Measurements from ENCODE around the genes SLIT3 and RANBP17.

DNA sequence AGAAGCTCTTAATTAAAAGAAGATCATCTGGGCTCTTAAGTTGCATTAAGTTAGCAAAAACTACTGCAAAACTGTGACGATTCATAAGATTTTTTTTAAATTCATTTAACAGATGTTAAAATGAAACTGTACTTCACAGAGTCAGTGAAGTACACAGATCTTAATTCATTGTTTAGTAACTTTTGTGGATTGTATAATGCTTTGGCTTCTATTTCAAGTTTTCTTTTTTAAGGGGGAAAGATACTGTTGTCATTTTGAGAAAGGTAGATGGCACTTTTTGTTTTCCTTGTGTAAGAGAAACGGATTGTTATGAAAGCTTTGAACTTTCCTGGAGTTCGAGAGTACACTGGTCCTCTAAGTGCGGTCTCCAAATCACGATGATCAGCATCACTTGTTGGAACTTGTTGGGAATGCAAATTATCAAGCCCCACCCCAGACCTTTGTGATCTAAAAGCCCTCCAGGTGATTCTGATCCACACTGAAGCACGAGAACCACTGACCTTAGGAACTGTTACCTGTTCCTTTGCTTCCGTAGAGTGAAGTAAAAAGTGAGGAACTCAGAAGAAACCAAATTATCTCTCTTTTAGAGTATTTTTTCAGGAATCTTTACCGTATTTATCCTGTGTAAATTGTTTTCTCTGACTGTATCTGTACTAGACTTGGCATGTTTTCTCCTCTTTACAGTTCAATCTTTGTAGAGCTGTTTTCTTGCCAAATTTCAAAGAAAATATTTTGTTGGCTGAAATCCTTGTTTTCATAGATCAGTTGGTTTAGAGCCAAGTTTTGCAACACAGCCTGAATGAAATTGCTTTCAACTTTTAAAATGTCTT lies 3.9 kb downstream of the MAT2B start:
- PRO-cap: no peak

- PRO-cap: no peak
Observed at GRCh38 chr5:163914927-163915405, 409.5 kb downstream of the MAT2B start.

- PRO-cap: no peak
Observed at GRCh38 chr5:163916242-163916950, 411.0 kb downstream of the MAT2B start.

- PRO-cap: no peak
Observed at GRCh38 chr5:168301804-168302478, 10.5 kb downstream of the WWC1 start.

- PRO-cap: no peak
Observed at GRCh38 chr5:168370826-168371649, 79.6 kb downstream of the WWC1 start.

- PRO-cap: no peak
Observed at GRCh38 chr5:168401736-168402582, 84.3 kb upstream of the RARS1 start.

DNA sequence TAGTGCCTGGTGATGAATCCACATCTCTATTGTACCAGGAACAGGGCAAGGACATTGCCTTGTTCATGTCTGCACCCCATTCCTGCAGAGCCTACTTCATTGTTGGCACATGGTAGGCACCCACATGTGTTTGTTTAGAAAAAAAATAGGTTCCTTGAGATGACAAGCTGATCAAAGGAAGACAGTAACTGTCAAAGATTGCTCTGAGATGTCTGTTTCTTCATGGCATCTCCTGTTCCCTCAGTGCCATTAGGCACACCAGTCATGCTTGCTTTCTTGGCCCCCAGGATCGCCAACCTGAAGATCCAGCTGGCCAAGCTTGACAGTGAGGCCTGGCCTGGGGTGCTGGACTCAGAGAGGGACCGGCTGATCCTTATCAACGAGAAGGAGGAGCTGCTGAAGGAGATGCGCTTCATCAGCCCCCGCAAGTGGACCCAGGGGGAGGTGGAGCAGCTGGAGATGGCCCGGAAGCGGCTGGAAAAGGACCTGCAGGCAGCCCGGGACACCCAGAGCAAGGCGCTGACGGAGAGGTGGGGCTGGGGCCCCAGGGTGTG lies 72.1 kb upstream of the RARS1 start:
- PRO-cap: no peak

DNA sequence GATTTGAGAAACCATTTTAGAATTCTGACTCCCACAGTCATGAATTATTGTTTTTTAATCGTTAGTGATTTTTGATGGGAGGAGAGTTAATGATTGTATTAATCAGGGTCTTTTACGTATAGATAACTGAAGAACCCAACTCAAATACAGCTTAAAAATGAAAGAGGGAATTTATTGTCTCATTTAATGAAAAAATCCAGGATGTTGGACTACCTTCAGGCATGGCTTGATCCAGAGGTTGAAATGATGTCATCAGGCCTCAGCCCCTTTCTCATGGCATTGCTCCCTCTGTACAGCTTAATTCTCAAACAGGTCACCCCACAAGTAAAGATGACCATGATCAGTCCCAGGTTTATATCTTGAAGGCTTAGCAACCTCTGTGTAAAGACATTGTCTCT lies 22.7 kb upstream of the RARS1 start:
- PRO-cap: no peak

DNA sequence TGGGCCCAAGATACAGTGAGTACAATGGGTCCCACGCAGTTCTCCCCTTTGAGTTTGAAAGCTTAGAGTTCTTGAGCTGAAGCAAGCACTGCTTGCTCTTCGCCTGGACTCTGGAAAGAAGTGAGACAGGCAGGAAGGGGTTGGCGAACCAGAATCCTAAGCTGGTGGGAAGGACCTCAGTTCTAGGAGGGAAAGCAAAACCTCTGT lies 239.8 kb upstream of the PANK3 start:
- PRO-cap: no peak

DNA sequence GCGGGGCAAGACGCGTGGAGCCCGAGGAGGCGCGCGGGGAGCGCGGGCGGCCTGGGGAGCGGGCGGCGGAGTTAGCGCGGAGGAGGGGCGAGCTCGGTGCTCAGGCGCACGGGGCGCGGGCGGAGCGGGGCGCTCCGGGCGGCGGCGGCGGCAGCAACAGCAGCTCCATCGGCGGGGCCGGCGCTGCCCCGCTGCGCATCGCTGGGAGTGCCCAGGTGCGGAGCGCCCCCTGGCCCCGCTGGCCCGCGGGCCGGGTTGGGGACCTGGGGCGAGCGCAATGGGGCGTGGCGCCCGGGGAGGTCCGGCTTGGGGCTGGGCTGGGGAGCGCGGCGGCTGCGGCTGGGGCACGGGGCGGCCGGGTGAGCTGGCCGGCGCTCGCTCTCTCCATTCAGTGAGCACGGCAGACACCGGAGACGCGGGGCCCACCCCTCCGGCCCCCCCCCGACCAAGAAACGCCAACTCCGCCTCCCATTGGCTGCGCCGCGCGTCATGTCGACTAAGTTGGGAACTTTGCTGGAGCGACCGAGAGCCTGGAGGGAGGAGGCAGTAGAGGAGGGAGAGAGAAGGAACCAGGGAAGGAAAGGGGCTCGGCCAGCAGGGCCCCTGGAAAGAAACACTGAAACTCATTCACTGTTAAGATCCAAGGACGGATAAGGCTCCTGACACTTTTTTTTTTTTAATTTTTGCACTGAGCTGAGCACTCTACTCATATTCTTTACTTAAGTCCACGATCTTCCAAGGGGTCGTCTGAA lies at the start of gene SLIT3:
TSS of gene SLIT3 (minus strand) at position 393 of the 752 bp plus-strand sequence.
- PRO-cap: bidirectional peak, plus-strand start at position 116 of the sequence, minus-strand start at position 73 of the sequence; bidirectional peak, plus-strand start at position 525 of the sequence, minus-strand start at position 393 of the sequence

- PRO-cap: no peak
Observed at GRCh38 chr5:169980631-169981116, 379 bp upstream of the INSYN2B start.

- PRO-cap: no peak
Observed at GRCh38 chr5:170250600-170251318, 18.0 kb downstream of the C5orf58 start.

DNA sequence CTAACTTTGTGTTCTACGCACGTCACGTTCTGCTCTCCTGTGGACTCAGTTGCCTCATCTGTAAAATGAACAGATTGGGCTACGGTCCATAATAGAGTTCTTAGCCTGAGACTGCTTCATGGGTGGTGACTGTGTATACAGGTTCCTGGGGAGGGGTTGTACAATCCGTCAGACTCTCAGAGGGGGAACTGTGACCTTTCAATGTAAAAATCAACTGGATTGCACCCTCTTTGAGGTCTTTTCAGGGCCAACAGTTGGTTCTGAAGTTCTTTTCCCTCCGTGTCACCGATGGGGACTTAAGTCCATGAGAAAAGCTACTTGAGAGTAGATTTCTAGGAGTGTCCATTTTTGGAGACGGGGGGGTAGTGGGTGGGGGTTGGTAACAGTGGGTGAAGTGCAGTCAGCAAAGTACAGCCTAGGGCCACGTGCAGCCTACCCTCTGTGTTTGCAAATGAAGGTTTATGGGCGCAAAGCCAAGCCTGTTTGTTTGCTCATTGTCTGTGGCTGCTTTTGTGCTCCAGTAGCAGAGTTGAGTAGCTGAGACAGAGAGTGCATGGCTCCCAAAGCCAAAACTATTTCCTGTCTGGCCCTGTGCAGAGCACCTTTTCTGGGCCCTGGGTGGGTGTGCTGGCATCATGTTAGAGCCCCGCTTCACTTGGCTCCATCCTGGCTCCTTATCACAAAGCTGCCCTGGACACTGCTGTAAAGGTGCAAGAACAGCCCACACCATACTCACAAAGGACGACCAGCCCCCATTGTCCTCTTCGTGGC lies 23.8 kb downstream of the LCP2 start:
- PRO-cap: no peak

DNA sequence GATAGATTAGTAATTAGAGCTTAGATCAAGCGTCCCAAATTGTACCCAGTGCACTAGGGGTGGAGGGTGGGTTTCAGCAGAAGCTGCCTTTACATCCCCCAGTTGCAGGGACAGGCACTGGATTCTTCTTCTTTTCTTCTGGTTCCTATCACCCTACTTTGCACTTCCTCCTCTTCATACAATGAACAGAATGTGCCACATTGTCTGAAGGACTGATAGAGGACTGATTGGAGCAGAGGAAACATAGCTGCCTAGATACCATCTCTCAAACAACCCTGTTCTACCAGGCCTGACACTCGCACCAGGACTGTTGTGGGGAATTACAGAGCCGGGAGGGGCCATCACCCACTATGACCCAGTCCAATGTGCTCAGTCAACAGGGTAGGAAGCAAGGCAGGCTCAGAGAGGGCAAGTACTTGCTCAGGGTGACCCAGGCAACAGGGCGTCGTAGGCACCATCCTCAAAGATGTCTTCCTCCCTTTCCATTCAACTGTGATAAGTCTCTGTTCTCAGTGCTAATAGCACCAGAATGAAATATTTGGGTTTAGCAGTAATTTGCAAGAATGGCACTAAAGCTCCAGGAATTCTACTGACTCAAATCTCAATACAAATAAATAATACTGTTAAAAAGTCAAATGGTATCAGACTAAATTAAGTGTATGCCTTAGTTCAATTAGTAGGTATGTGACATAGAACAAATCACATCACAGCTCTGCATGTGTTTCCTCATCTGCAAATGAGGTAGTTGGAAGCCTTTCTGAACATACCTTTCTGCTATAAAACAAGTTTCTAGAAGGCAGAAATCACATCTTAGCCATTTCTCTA lies 6.0 kb downstream of the LCP2 start:
- PRO-cap: no peak

DNA sequence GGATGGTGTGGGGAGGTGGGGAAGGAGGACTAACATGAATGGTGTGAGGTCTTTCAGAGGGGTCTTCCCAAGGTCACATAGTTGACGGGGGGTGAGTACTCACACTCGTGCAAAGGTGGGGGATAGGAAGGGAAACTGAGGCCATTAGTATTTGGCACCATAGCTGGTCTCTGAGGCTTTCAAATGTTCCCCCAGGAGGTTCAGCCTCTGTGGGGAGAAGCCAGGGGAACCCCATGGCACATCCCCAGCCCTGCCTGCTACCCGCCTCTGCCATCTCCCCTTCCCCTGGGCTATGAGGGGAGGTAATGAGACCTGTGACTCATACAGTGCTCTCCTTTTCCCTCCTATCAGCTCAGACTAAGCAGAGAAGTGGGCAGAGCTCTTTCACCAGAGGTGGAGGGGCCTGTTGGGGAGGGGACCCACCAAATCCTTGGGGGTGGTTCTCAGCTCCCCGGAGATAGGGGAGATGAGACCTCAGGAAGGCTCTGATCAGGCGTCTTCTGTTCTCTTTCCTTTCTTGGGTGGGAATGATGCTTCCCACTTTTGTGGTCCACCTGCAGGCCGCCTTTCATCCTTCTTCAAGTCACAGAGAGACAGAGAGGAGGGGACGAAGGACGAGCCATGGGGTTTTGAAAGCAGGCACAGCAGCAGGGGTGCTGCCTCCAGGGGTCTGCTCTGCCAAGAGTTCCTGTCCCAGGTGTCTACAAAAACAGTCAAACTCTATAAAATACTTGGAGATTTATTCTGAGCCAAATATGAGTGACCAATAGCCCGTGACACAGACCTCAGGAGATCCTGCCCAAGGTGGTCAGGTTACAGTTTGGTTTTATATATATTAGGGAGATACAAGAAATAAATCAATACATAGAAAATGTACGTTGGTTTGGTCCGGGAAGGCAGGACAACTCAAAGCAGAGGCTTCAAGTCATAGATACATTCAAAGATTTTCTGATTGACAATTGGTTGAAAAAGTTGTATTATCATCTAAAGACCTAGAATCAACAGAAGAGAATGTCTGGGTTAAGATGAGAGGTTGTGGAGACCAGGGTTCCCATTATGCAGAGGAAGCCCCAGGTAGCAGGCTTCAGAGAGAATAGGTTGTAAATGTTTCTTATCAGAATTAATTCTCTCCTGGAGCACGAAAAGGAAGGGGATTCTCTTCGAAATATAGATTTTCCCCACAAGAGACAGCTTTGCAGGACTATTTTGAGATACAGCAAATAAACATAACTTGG lies 34.4 kb upstream of the LCP2 start:
- PRO-cap: no peak

DNA sequence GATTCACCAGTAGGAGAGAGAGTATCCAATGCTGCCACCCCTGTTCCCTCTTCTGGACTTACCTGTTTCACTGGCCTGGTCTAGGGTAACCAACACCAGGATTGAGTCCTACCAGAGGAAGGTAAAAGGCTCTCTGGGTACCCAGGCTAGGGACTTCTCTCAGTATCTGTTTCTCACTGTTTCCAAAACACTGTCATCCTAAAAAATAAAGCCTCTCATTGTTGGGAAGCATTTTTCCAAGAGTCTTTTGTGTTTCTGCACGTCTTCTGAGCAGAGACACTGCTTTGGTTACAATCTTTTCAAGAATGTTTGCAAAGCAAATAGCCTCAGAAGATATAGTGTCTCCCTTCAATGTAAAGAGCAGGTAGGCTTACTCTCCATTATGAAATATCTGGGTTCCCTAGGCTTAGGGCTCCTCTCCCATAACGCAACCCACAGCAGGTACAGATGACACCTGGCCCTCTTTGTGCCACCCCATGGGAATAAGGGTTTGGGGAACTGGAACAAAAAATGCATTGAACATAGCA lies 30.0 kb upstream of the GABRP start:
- PRO-cap: no peak

DNA sequence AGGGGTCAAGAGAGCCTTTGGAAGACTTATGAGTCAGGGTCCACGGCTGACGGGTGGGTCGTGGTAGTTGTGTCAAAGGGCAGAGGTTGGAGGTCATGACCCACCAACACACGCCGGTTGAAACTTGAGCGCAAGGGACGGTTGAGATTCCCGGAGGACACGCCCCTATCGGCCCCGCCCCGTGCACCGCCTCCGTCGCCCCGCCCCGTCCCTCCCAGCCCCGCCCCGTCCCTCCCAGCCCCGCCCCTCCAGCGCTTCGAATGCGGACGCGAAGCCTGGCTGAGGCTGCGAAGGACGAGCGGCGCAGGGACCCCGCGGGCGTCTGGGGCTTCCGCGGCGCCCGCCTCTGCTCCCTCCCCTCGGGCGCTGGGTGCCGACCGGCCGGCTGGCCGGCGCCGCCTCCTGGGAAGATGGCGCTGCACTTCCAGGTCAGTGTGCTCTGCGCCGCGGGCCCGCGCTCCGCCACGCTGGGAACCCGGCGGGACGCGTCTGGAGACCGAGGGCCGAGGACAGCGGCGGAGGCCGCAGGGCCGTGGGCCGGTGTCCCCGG lies at the start of gene RANBP17:
TSS of gene RANBP17 (plus strand) at position 395 of the 550 bp plus-strand sequence.
- PRO-cap: no peak

- PRO-cap: no peak
Observed at GRCh38 chr5:171596032-171597062, 176.9 kb downstream of the FGF18 start.

DNA sequence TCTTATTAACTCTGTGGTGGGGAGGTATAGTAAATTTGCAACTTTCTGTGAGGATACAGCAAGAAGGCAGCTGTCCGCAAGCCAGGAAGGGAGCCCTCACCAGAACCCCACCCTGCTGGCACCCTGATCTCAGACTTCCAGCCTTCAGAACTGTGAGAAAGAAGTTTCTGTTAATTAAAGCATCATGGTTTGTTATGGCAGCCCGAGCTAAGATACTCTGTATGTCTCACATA lies 46.7 kb upstream of the FBXW11 start:
- PRO-cap: no peak

DNA sequence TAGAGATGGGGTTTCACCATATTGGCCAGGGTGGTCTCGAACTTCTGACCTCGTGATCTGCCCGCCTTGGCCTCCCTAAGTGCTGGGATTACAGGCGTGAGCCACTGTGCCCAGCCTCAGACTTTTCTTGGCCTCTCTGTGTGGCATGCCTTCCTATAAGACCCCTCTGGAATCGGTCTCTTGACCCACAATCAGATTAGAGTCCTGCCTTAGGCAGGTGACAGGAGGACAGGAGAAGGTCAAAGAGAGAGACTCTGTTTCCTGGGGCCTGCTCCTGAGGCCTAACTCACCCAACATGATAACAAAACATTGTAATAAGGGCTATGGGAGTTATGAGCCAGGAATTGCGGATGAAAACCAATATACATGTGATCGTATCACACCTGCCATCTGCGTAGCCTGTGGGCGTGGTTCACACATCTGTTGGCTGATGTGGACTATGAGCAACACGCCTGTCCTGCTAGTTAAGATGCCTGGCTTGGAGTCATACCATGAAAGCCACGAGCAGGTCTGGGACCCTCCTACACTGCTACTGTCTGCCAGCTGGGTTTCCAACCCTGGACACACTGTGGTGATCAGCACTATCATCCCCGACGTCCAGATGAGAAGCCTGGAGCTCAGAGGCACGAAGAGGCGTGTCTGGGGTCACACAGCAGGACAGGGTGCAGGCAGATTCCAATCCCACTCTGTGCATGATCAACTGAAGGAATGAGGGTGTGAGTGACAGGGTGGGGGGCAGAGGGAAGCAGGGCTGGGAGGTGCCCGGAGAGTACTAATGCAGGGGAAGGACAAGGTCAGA lies 40.2 kb downstream of the STK10 start:
- PRO-cap: no peak

All from right common carotid artery plus branches (tissue), 1 donor.